ENCODE results near the gene EOMES.

- PRO-cap: no peak
- RAMPAGE, long total RNA, 4 experiments: no peak in any of the 4 experiments
Measured at GRCh38 chr3:23927631-23928058, 10.7 kb downstream of the RPL15 start.

DNA sequence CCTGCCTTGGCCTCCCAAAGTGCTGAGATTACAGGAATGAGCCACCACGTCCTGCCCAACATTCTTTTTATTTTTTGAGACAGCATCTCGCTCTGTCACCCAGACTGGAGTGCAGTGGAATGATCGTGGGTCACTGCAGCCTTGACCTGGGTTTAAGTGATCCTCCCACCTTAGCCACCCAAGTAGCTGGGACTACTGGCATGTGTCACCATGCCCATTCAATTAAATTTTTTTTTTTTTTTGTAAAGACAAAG lies 29.9 kb downstream of the NR1D2 start:
- PRO-cap: no peak
- RAMPAGE, long total RNA, 4 experiments: no peak in any of the 4 experiments

DNA sequence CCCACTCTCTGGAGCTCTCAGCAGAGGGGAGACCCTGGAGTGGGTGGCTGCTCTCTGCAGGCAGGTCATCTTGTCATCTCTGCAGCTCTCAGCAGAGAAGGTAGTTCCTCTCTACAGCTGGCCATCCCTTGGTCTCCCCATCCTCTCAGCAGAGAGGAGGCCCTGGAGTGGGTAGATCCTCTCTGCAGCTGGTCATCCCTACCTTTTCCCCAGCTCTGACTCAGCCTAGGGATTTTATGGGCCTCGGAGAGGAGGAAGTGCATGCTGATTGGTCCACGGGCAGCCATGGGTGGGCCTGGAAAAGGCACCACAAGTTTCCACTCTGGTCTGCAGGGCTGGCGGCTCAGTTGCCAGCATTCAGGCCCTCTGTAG lies 36.8 kb downstream of the NR1D2 start:
- PRO-cap: no peak
- RAMPAGE, long total RNA, 4 experiments: no peak in any of the 4 experiments

GRCh38 chr3:24255437-24255949 lies 239.2 kb downstream of the THRB start:
- PRO-cap: no peak
- RAMPAGE, long total RNA, 4 experiments: no peak in any of the 4 experiments

DNA sequence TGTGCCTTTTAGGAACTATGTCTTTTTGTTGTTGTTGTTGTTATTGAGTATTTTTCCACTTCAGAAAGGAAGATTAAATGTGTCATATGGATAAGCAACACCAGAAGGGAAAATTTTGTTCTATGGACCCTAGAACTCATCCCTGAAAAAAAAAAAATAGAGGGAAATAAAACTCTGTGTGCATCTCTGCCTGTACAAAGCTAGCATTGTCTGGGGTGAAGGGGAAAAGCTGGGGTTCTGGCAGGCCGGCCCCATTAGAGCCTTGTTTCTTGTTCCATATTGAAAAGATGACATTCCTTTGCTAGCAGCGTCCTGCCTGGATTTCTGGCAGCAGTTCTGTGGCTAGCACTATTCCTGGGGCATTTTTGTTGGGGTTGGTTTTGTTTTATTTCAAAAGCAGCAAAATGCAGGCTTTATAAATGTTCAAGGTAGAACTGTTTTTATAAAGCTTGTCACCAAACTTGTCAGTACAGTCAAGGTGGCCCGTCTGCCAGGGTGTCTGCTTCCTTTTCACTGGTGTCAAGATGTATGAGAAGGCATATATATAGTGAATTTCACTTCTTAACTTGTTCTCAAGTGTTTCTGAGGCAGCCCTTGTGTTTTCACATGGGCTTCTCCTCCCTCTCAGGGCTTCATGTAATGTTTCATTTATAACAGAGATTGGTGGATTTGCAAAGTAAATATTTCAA lies 45.2 kb downstream of the RARB start:
- PRO-cap: no peak
- RAMPAGE, long total RNA, 4 experiments: no peak in any of the 4 experiments

- PRO-cap: no peak
- RAMPAGE, long total RNA, 4 experiments: no peak in any of the 4 experiments
Measured at GRCh38 chr3:25628706-25629195, 36.0 kb downstream of the TOP2B start.

DNA sequence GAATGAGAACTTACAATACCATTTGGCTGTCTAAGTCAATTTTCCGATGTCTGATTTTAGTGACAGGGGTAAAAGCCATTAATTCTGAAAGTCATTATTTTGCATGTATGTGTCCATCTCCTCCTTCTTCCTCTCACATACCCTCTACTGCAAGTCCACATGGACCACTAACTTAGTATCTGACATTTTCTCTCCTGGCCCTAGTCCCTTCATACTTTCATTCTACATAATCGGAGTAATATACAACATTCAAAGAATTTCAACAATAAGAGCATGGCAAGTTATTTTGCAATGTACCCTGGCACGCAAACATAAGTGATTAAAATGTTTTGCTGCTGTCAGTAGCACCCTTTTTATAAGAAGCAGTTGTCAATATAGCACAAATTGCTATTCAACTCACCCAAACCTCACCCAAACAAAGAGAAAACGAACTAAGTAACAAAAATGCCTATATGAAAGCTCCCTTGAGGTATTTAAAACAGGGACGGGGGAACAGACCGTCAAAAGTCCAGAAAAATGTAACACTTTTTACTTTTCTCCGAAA lies 1.8 kb downstream of the TOP2B start:
- PRO-cap: no peak
- RAMPAGE, long total RNA, 4 experiments: no peak in any of the 4 experiments

DNA sequence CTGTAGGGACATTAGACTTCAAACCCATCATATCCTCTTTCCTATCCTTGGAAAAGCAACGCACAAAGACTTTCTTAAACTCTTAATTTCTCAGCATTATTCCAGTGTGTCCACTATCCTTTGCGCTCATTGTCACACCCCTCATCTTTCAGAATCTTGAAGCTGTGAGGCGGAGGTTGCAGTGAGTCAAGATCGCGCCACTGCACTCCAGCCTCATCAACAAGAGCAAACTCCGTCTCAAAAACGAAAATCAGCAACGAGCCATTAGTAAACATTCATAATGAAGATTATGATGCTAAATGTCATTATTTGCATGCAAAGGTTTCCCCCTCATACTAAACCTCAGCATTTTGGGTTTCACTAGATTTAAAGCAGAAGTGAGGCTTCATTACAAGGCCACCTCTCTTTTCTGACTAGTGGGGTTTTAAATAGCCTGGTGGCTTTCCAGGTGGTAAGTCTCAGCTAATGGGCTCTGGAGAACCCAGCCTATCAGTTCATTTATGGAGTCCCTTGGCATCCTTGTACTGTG lies 1.7 kb downstream of the NGLY1 start:
- PRO-cap: no peak
- RAMPAGE, long total RNA, 4 experiments: no peak in any of the 4 experiments

GRCh38 chr3:25834390-25834716 lies 44.5 kb downstream of the OXSM start:
- PRO-cap: no peak
- RAMPAGE, long total RNA, 4 experiments: no peak in any of the 4 experiments

- PRO-cap: no peak
- RAMPAGE, long total RNA, 4 experiments: no peak in any of the 4 experiments
Measured at GRCh38 chr3:25911378-25911969, 121.6 kb downstream of the OXSM start.

GRCh38 chr3:26084690-26084996 lies 294.8 kb downstream of the OXSM start:
- PRO-cap: unidirectional peak, minus-strand start at chr3:26084828
- RAMPAGE, long total RNA, 4 experiments: no peak in any of the 4 experiments

GRCh38 chr3:26914924-26915296 lies 292.3 kb downstream of the LRRC3B start:
- PRO-cap: no peak
- RAMPAGE, long total RNA, 4 experiments: no peak in any of the 4 experiments

GRCh38 chr3:27483677-27484305 lies 393 bp downstream of the SLC4A7 start:
- PRO-cap: unidirectional peak, plus-strand start at chr3:27483721; unidirectional peak, minus-strand start at chr3:27484177
- RAMPAGE, long total RNA, 4 experiments: start-site peak on the minus strand in 1 of 4 experiments, at chr3:27484134-27484176 at its widest, 19 reads per replicate

- PRO-cap: no peak
- RAMPAGE, long total RNA, 4 experiments: no peak in any of the 4 experiments
Measured at GRCh38 chr3:27534378-27534720, 50.2 kb upstream of the SLC4A7 start.

GRCh38 chr3:27622915-27623323 lies 99.2 kb downstream of the EOMES start:
- PRO-cap: no peak
- RAMPAGE, long total RNA, 4 experiments: no peak in any of the 4 experiments

- PRO-cap: no peak
- RAMPAGE, long total RNA, 4 experiments: no peak in any of the 4 experiments
Measured at GRCh38 chr3:27719310-27719761, 2.8 kb downstream of the EOMES start.

- PRO-cap: no peak
- RAMPAGE, long total RNA, 4 experiments: no peak in any of the 4 experiments
Measured at GRCh38 chr3:27722182-27722601, at the start of gene EOMES. Gene EOMES (minus strand): TSS chr3:27722323.

DNA sequence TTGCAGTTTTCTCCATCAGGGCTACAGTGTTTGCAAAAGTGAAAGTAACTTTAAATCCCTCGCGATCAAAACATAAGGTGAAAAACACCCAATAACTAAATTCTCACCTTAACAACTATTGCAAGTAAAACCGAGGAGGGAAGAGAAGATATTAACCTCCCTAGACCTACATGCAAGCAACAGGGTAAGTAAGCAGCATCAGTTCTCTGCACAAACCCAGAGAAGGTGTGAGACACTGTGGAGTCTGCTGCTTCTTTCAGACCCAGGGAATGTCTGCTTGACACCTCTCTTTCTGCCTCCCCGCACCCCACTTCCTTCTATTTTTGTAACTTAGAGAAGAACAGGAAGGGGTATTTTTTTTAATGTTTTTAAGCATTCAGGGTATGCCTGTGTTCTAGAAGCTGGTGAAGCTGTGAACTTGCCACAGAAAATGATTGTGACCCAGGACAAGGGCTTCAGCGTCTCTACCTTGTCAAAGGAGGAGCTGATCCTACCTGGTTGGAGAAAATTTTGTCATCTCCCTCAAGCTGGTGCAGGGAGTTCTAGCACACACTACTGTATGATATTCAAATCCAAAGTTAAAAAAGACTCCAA lies 159.3 kb upstream of the EOMES start:
- PRO-cap: no peak
- RAMPAGE, long total RNA, 4 experiments: no peak in any of the 4 experiments

- PRO-cap: bidirectional peak, plus-strand start at chr3:28347856, minus-strand start at chr3:28347651
- RAMPAGE, long total RNA, 4 experiments: no peak in any of the 4 experiments
Measured at GRCh38 chr3:28347415-28348152, 937 bp upstream of the ZCWPW2 start.

DNA sequence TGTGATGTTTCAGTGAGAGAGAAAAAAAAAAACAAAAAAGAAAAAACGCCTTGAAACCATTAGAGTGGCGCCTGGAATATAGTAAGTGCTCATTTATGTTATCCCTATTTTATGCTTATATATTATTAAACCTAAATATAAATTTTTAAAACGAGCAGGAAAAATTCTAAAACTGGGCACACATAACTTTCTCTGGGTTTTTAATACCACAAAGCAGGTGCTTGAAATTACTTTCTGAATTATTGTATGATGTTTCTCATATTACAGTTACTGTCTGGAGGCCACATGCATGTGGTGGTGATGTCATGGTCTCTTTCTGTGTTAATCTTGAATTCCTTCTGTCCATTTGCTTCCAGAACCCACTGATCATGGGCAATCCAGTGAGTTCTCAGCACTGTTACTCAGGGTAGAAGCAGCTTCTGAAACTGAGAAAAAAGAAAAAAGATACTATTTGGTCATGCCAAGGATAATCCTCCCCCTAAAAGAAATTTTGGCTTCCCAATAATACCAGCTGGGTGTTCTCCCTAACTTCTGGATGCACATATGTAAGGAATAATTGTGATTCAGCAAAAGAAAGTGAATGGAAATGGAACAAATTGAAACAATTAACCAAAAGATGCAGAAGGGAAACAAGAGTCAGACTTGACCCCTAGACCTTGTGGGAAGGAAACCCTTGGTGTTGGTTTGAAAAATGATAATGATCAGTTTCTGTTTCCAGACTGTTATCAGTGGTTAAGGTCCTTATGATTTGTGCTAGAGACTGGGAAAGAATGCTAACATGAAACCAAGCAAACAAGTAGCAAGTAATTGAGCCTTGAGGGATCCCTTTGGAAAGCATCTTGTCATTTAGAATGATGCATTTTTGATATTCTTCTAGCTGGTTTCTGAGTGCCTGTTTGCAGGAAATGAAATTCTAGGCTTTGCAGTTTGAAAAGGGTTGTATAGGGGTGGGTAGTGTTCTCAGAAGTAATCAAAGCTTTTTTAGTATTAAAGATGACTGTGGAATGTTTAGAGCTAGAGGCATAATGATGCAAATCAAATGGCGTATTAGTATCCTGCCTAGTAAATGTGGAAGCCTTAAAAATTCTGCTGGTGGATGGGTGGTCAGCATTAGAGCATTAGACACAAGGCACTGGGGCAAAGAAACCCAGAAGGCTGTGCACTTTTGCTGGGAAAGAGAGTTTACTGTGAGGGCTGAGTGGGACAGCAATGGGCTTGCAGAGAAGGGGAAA lies 92.4 kb downstream of the RBMS3 start:
- PRO-cap: no peak
- RAMPAGE, long total RNA, 4 experiments: start-site peak on the plus strand in 1 of 4 experiments, centred at position 728 of the sequence, 14 reads per replicate